GM19239 (cell line): ENCODE results near the genes C2orf68, POLR1A and CHMP3.

DNA sequence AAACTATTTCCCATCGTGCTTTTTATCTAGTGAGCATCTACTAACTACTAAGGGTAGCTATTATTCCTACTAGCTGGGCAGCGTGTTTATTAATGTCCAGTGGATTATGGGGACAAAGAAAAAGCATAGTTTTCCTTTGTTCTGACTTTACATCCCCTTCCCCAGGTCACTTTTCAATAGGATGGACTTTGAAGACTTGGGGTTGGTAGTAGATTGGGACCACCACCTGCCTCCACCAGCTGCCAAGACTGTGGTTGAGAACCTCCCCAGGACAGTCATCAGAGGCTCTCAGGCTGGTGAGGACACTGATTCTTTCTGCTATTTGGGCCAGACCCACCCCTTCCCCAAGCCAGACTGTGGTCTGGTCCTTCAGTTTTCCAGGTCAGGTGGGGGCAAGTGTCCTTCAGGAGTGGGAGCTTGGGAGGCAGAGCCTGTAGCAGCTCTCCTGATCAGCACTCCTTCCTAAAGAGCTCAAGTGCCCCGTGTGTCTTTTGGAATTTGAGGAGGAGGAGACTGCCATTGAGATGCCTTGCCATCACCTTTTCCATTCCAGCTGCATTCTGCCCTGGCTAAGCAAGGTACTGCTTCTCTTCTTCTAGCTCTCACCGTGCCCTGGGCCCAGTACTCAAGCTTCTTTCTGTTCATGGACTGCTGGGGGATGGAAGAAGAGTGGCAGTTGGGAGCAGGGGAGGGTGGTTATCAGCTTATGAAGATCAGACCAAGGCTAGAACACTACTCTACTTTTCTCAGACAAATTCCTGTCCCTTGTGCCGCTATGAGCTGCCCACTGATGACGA is 1.0 kb downstream of the RNF181 start:
- RRBS, result no CpG with 5 or more reads among the region's 6 CpGs

DNA sequence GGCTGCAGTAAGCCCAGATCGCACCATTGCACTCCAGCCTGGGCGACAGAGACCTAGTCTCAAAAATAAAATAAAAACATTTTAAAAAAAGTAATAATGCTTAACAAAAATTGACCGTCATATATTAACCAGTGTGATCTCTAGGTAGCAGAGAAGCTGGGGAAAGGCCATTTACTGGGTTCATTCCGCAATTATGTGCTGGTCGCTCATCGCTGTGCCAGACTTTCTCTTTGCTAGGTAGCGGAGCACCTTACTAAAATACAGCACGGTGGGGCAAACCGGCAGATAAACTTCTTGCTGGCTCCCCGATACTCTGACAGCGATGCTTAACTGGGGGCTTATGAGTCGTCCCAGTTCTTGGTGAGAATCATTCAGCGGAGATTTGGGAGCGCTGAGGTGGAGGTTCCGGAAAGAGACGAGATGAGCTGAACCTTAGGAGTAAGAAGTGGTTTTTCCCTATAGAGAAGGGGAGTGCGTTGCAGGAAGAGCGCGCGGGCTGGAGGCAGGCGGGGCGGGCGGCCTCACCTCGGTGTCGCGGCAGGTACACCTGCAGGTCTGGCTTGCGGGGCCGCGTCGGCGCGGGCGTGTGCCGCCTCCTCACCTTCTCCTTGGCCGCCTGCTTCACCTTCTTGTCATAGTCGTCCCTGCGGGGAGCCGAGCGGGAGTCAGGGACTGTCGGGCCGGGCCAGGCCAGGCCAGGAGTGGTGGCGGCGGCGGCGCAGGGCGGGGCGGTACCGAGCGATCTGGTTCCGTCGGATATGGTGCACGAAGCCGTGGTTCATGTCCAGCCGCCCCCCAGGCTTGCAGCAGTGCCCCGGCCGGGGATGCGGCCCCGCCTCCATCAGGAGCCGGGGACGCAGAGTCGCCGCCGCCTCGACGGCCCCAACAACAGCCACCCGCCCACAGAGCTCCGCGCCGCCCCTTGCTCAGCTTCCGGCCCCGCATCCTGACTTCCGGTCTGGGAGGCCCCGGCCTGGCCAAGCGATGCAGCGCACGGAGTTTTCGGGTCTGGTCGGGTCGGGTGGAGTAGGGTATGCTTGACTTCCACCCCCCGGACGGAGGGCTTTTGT is at the start of gene C2orf68:
Gene C2orf68, minus strand, starts transcription at position 924 of the 1,070 bp plus-strand sequence.
- RRBS, result under 1% methylated on average over 18 of the region's 81 CpGs

GRCh38 chr2:85684891-85685257 is 9.3 kb upstream of the GNLY start:
- RRBS, result no CpG with 5 or more reads among the region's 4 CpGs

DNA sequence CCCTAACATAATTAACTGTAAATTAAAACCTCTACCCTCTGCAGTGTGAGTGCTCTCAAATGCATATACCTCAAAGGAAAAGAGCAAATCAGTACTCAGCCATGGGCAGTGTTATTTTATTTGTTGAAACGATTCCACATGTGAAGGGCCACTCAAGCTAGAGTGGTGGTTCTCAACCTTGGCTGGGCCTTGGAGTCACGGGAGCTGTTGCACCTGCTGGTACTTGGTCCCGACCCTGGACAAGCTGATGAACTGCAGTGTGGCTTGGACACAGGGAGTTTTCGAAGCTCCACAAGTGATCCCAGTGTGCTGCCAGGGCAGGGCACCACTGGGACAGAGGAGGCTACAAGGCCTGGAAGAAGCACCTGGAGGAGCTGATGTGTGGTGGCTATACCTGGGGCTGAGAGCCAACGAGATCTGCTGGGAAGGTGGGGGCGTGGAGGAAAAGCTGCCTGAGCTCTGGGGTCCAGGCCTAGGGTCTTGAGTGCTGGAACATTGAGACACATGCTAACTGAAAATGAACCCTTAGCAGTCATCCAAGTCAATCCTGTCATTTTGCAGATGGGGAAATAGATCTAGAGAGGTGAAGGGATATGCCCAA is 19.8 kb downstream of the GNLY start:
- RRBS, result no CpG with 5 or more reads among the region's 6 CpGs

DNA sequence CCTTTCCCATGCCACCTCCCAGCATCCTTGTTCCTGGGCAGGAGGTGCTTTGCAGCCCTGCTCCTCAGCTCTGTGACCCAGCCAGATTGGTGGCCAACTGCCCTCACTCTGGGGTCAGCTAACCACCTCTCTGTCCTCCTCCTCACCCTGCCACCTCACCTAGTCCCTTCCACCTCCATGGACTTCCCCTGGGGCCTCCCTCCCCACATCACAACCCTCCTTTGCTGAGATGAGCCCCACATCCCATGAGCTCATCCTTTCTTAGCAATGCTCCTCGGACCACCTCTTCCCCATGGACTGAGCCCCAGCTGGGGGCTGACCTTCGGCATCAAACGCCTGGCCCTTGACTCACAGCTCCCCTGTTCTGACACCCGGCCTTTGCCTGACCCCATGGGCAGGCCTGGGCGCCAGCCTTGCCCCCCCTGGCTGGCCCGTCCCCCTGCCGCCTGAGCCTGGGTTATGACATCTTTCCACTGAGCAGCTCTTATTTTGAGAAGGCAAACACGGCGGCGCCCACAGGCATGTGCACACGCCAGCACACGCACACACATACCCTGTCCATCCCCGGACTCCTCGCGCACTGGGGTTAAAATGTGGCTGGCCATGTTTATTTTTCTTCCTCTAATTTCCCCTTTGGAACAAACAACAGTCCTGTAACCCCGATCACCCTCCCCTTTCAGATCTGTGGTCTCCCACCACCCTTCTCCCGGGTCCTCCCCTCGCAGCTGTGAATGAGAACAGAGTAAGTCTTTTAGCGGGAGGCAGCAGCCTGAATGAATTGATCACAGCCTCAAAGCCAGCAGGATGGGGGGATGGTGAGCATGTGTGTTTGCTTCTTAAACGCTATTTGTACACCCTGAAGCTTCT is 12.0 kb upstream of the ATOH8 start:
- RRBS, result no CpG with 5 or more reads among the region's 20 CpGs

- RRBS, result no CpG with 5 or more reads among the region's 14 CpGs
Observed at GRCh38 chr2:85851076-85851982, 37.5 kb downstream of the ST3GAL5 start.

GRCh38 chr2:85893713-85894202 is 5.0 kb upstream of the ST3GAL5 start:
- RRBS, result no CpG with 5 or more reads among the region's 7 CpGs

GRCh38 chr2:85907781-85908430 is 19.1 kb upstream of the ST3GAL5 start:
- RRBS, result no CpG with 5 or more reads among the region's 9 CpGs

- RRBS, result 94% methylated on average over 7 of the region's 16 CpGs
Observed at GRCh38 chr2:86017708-86018323, 87.9 kb downstream of the POLR1A start.

DNA sequence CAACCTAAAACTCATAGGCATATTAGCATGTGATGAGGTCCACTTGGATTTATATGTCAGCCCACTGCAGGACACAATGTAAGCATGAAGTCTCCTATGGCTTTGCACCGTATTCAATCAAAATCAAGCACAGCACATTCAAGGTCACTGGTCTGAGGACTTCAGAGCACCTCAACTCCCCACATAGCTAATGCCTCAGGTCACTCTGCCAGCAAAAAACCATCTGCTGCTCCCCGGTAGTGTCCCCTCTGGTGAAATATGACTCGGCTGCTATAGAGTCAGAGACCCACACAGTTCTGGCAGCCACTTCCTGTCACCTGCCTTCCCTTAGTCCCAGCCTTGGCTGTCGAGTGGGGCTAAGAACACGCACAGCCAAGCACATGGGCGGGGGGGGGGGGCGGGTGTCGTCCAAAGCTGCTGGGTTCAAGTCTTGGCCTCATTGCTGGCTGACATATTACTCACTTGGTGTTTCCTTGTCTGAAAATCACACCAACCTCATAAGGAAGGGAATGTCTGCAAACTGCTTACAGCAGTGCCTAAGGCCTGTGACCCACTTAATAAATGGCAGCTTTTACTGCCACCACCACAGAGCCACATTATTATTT is 37.6 kb downstream of the POLR1A start:
- RRBS, result no CpG with 5 or more reads among the region's 8 CpGs

GRCh38 chr2:86105357-86106465 is at the start of gene POLR1A:
TSS of gene POLR1A (minus strand) at chr2:86105886.
- RRBS, result no CpG with 5 or more reads among the region's 65 CpGs

GRCh38 chr2:86368243-86368807 is 30.9 kb upstream of the REEP1 start:
- RRBS, result no CpG with 5 or more reads among the region's 12 CpGs

DNA sequence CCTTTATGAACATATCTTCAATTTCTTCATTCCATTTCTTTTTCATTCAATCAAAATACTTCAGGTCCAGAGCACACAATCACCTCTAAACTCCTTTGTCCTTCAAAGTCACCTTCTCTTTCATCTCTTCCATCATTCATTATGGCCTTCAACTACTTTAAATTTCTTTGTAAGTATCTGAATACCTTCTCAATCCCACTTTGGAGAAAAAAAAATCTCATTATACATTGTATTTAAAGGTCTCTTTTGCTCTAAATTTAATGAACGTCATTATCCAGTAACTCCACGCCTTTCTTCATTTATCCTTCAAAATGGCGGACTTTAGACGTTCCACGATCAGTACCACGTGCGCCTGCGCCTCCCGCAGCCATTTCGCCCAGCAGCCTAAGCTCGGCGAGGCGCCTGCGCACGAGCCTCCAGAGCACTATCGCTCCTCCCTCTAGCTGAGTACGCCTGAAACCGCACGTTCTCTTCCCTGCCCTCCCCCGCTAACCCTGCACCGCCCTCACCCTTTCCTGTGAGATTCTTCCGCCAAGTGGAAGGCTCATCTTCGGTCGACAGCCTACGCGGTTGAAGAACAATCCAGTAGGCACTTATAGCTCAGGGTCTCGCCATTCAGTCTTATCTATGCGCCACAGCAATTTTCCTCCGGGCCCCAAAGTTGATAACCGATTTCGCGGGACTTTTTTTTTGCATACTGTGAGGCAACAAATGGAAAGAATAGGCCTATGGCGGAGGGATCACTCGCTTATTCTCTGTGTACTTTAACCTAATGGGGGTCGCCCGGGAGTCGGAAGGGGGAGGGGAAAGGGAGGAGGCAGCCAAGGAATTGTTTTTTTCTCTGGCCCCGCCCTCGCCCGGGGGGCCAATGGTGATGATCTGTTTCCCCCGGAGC is 546 bp upstream of the KDM3A start:
- RRBS, result 2% methylated on average over 6 of the region's 41 CpGs

- RRBS, result 7% methylated on average over 5 of the region's 76 CpGs
Observed at GRCh38 chr2:86562528-86563772, at the start of gene CHMP3. TSS of gene CHMP3 (minus strand) at chr2:86563443.

- RRBS, result no CpG with 5 or more reads among the region's 6 CpGs
Observed at GRCh38 chr2:86566295-86566818, 3.1 kb upstream of the CHMP3 start.

- RRBS, result no CpG with 5 or more reads among the region's 3 CpGs
Observed at GRCh38 chr2:86603672-86604120, 20.0 kb downstream of the RNF103 start.

- RRBS, result no CpG with 5 or more reads among the region's 4 CpGs
Observed at GRCh38 chr2:86671412-86672090, 47.9 kb upstream of the RNF103 start.

GRCh38 chr2:86776988-86777378 is 13.7 kb downstream of the CD8A start:
- RRBS, result no CpG with 5 or more reads among the region's 2 CpGs

- RRBS, result no CpG with 5 or more reads among the region's 9 CpGs
Observed at GRCh38 chr2:87343416-87343832, 321.8 kb upstream of the PLGLB1 start.

DNA sequence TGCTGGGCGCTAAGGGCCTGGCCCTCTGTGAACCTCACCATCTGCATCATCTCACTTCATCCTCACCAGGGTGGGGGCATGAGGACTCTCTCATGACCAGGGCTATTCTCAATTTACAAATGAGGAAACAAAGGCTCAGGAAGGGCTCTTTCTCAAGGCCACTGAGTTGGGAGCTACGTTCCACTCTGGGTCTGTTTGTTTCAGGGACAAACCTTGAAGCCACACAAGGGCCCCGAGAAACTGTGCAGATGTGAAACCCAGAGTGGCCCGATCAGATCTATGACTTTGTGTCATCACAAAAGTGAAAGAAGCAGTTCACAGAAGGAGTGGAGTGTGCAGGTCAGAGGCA is 304.8 kb upstream of the PLGLB2 start:
- RRBS, result no CpG with 5 or more reads among the region's 4 CpGs